Kidney epithelial cell (primary cell): ENCODE results near the genes SPZ1, CKMT2 and SSBP2.

DNA sequence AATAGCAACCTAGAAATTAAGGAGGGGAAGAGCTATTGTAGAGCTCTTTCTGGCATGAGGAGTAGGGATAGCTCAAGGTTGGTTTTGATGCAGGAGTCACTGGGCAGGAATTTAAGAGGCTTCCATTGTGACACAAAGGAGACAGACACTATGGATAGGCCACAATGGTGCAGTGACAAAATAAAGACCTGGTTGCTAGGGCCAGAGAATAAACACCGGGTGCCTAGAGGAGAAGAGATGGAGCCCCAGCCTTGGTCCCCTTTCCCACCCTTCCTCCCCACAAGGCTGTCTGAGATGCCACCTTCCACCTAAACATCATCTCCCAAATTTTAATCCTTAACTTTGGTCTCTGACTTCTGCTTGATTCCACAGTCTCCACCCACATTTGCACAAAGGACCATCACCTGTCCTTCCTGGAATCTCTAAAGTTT, at the start of gene SPZ1:
Gene SPZ1 (plus strand): TSS at position 238 of the 431 bp plus-strand sequence.
- RAMPAGE, long total RNA, result no peak
- RRBS, result no CpG with 5 or more reads among the region's 1 CpG

DNA sequence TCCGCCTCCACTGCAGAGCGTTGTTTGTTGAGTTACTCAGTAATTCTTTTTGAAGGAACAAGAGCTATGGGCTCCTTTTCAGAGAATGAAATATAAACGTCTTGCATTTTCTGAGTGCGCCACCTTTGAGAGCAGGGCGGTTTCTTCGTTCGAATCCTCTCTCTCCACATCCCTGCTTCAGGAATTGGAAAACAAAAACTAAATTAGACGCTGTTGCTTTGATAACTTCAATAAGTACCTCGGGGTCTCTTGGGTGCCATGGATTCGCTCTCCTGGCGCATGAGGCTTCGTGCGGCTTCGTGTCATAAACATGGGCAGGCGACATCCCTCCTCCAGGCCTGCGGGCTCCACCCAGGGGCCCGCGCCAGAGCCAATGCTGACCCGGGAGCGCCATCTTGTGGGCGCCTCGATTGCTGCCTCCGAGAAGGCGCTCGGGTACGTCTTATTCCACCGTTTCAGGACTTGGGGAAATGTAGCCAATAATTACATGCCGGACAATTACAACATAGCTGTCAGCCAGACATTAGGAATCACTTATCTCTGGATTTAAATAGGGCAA, 38.2 kb upstream of the CKMT2 start:
- RAMPAGE, long total RNA, result no peak
- RRBS, result no CpG with 5 or more reads among the region's 28 CpGs

- RAMPAGE, long total RNA, result no peak
- RRBS, result 6% methylated on average over 13 of the region's 29 CpGs
Measured at GRCh38 chr5:81233054-81233692, at the start of gene CKMT2. TSS of gene CKMT2 (plus strand) at chr5:81233322.

DNA sequence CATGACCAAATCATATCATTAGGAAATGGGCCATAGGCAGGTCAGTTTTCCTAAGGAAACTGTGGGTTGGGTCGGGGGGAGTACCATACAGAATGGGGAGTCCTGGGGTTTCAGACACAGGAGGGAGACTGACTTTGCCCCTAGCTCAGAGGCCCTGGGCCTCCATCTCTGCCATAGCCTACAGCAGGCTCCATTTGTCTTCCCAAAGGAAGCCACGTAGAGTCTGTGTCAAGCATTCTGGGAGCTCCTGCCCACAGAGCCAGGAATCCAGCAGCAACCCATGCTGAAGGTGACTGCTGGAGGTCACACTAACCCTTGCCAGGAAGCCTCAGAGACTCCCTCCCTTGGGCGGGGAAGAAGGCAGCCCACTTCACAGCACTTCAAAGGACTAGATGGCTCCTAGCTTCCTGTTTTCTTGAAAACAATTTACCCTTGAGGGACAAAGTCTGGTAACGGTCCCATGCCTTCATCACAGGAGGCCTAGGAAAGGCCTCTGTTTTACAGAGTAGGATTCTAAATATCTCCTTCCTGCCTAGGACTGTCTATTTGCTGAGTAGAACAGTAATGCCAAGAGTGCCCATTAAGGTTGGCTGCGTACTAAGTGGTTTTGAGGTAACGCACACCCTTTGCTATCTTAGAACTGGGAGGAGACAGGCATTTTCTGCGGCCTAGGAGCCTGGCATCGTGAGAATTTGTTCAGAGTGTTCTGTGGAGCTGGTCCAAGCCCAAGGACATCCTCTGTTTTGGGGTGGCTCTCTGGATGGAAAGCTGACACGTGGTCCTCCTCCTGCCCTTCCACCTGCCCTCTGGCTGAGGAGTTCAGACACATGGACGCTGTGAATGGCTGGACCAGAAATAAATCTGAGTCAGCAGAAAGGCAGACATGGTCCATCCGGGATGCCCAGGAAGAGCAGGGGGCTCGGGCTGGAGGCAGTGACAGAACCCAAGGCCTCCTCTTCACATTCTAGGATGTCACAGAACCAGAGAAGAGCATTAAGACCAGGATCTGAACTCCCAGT, 1.9 kb downstream of the CKMT2 start:
- RAMPAGE, long total RNA, result no peak
- RRBS, result no CpG with 5 or more reads among the region's 12 CpGs

DNA sequence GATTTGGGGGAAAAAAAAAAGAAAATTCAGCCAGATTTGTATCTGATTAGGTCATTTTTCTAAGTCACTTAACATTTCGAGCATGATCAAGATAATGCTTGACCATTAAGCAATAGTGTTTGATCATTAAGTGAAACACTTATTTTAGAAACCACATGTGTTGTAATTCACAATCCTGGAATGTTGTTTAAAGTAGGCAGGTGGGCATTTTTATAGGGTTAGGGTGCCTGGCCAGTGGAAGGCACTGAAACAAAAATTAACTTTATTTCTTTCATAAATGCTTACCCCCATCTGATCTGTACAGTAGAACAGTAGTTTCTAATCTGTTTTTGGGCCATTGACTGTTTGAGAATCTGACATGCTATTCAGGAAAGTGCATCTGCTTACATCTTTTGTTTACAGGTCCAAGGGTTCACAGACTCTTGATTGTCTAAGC, 9.1 kb downstream of the ZCCHC9 start:
- RAMPAGE, long total RNA, result no peak
- RRBS, result no CpG with 5 or more reads among the region's 1 CpG

GRCh38 chr5:81394494-81394976, 601 bp upstream of the ACOT12 start:
- RAMPAGE, long total RNA, result no peak
- RRBS, result 28% methylated on average over 2 of the region's 10 CpGs

- RAMPAGE, long total RNA, result no peak
- RRBS, result no CpG with 5 or more reads among the region's 2 CpGs
Measured at GRCh38 chr5:81538104-81538602, 144.2 kb upstream of the ACOT12 start.

GRCh38 chr5:81750676-81751653, at the start of gene SSBP2:
TSS of gene SSBP2 (minus strand) at chr5:81751097.
- RAMPAGE, long total RNA, result start-site peak on the minus strand at chr5:81751049-81751112, 41 and 37 reads in 2 replicates
- RRBS, result 1% methylated on average over 17 of the region's 88 CpGs

GRCh38 chr5:81763326-81763827, 12.5 kb upstream of the SSBP2 start:
- RAMPAGE, long total RNA, result no peak
- RRBS, result no CpG with 5 or more reads among the region's 3 CpGs

- RAMPAGE, long total RNA, result no peak
- RRBS, result no CpG with 5 or more reads among the region's 4 CpGs
Measured at GRCh38 chr5:81779910-81780278, 29.0 kb upstream of the SSBP2 start.

DNA sequence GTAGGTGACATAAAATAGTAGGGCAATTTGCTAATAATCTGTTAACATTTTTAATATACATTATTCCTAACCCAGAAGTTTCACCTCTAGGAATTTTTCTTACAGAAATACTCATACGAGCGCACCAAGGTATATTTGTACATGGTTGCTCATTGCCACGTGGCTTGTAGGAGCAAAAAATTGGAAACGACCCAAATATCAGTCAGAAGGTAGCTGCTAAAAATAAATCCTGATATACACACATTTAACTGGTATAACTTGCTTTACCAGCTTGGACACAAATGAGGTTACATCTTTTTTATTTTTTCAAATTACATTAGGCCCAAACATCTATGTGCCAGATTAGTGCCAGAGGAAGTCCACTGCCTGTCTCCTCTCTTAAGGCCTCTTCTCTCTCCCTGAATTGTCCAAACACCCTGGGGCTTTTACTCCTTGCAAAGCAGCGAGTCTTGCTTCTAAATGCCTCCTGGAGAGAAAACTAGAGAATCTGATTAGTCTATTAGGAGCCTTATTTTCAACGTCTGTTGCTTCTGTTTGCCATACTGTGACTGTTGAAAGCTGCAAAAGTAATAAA, 92.0 kb upstream of the SSBP2 start:
- RAMPAGE, long total RNA, result no peak
- RRBS, result no CpG with 5 or more reads among the region's 6 CpGs

DNA sequence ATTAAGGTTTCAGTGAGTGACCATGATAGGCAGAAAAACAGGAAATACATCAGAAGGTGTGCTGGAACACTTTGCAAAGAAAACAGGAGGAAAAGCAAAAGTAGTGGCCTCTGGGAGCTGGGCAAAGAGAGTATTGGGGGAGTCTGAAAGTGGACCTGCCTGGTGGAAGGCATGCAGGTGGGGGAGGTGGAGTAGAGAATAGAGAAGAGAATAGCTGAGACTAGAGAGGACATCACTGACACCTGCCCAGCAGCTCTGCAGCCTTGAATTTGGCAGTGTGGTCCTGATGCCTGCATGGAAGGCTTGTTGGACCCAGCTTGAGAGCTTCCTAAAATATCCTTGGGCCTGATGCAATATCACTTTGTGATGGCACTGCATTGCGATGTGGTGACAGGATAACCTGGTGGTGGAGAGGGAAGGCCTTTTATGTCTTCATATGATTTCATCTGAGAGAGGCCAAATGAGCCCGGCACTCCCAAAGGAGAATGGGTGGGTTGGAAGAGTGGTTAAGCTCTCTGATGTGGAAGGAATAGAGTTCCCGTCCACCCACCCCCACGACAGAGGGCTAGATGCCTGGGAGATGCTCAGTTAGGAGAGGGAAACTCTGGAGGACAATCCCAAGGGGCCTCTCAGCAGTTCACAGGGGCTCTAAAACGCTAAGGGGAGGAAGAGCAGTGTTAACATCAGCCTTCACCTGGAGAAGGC, 99.6 kb upstream of the SSBP2 start:
- RAMPAGE, long total RNA, result no peak
- RRBS, result no CpG with 5 or more reads among the region's 5 CpGs

DNA sequence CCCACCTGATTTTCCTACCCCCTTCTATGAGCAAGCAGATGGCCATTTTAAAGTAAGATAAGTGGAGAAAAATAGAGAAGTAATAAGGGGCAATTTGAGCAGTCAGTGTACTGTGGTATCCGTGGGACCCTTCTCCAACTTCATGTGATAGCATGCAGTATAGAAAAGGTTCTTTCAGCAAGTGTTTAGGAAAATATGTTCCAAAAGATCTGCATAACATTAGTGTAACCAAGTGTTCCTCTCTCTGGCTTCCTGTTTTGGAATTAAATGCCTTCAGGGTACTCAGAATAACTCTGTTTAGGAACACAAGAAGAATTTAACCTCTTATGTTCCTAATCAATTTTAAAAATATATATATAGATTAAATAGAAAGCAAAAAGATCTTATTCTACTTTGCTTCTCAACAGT, 135.0 kb downstream of the ATG10 start:
- RAMPAGE, long total RNA, result no peak
- RRBS, result no CpG with 5 or more reads among the region's 1 CpG

- RAMPAGE, long total RNA, result no peak
- RRBS, result no CpG with 5 or more reads among the region's 2 CpGs
Measured at GRCh38 chr5:82280445-82281006, 2.4 kb upstream of the RPS23 start.

GRCh38 chr5:82348592-82349189, 70.5 kb upstream of the RPS23 start:
- RAMPAGE, long total RNA, result no peak
- RRBS, result no CpG with 5 or more reads among the region's 5 CpGs

GRCh38 chr5:82405299-82406037, 127.3 kb upstream of the RPS23 start:
- RAMPAGE, long total RNA, result no peak
- RRBS, result no CpG with 5 or more reads among the region's 6 CpGs

- RAMPAGE, long total RNA, result no peak
- RRBS, result no CpG with 5 or more reads among the region's 20 CpGs
Measured at GRCh38 chr5:82435160-82435705, 157.1 kb upstream of the RPS23 start.

- RAMPAGE, long total RNA, result no peak
- RRBS, result no CpG with 5 or more reads among the region's 7 CpGs
Measured at GRCh38 chr5:82623142-82623765, 345.1 kb upstream of the RPS23 start.

- RAMPAGE, long total RNA, result no peak
- RRBS, result no CpG with 5 or more reads among the region's 2 CpGs
Measured at GRCh38 chr5:83283871-83284262, 187.7 kb upstream of the VCAN start.

DNA sequence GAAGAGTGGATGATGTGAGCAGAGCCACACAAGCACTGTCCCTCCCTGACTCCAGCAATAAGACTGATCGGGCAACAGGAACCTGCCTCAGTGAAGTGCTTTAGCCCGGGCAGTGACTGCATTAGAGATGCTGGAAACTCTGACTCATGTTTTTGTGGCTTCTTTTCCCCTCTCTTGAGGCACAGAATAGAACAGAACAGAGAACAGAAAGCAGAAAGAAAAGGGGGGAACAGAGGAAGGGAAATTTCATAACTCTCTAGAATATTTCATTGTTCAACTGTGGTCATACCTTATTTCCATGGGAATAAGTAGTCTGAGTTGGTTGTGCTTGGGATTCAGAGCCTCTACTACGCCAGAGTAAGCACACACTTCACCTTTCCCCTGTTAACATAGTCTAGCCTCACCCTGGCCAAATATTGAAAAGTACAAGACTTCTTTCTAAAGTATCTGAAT, 164.8 kb upstream of the VCAN start:
- RAMPAGE, long total RNA, result no peak
- RRBS, result no CpG with 5 or more reads among the region's 3 CpGs